ENCODE measurements around the gene FOXP1.

DNA sequence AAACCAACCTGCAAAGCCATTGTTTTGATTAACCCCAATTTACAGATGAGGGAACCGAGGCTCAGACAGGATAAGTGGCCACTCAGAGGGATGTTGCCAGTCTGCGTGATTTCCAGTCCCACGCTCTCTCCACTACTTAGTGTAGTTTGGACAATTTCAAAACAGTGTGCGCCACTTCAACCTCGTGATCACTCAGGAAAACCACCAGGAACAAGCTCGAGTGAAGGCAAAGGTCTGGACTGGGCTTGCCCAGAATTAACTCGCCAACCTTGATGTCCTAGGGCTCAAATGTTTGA is 124.2 kb upstream of the LMOD3 start:
- PRO-cap, result no peak

DNA sequence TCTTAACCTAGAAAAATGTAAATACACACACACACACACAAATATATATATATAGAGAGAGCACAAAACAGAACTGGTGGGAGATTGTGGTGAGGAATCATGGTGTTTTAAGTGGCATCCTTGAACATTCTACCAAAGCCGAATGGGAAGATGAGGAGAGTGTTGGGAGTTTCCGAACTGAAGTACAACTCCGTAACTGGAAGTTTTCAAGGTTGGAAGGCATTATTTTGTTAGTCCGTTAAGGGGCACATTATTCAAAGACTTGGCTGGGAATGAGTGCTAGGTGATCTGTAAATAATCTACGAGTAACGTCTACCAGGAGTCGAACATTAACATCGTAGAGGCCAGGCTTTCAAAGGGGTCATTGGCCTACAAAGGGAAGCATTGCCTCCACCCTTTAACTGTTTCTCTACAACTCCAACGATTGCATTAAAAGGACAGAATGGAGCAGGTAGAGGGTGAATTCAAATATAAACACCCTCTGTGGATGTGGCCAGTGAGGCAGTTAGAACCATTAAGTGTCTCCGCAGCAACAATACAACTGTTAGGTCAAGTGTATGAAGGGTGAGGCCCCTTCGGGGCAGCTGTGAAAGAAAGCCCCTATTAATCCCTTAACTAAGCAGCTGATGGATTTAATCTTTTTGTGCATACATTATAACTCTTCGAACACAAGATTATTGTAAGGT is 126.0 kb upstream of the LMOD3 start:
- PRO-cap, result no peak

DNA sequence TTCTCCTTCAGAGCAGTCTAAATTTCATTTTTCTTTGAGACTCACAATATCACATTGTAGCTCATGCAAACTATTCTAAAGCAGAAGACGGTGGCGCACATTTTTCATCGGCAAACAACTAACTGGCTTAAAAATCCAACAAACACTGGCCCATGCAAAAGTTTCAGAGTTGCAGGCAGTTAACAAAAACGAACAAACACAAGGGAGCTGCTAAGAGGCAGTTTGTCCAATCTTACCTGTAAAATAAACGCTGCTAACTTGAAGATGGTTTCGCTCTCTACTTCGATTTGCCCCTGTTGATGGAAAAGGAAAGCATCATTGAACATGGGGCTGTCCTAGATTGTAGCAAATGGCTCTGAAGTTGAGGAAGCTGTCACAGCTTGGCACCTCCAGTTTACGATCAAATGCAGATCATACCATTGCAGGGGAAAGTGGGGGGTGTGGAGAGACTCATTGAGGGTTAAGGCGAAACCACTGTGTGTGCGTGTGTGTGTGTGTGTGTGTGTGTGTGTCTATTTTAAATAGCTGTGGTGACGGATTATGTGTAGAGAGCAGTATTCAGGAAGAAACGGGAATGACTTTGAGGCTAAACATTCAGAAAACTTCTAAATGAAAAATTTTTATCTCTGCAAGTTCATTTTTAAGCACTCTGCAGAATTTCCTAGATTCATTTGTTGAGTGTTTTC is 127.6 kb upstream of the LMOD3 start:
- PRO-cap, result unidirectional peak, minus-strand start at position 350 of the sequence

GRCh38 chr3:69542052-69543324 is 156.6 kb upstream of the FRMD4B start:
- PRO-cap, result no peak

DNA sequence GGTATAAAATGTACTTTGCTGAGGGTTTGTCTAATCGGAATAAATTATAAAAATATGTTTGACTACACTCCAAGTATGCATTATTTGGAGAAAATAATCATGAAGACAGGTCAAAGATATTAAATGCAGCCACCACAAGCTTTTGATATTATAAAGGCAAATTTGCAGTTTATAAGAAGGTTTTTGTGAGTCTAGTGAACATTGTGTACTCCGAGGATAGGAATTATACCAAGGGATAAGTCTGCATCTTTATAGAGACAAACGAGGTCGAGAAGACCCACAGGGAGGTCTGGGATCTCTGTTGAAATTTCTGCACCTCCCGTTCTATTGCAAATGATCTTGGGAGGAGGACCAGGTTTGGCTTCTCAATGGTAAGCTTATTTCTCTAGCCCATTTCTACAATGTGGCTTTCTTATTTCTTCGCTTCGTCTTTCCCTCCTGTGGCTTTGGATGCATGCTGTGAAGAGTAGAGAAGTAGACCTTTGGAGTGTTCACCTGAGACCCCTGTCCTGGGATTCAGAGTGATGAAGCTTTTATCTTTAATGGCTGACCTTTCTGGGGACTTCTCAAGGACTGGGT is 7.4 kb downstream of the MITF start:
- PRO-cap, result no peak

DNA sequence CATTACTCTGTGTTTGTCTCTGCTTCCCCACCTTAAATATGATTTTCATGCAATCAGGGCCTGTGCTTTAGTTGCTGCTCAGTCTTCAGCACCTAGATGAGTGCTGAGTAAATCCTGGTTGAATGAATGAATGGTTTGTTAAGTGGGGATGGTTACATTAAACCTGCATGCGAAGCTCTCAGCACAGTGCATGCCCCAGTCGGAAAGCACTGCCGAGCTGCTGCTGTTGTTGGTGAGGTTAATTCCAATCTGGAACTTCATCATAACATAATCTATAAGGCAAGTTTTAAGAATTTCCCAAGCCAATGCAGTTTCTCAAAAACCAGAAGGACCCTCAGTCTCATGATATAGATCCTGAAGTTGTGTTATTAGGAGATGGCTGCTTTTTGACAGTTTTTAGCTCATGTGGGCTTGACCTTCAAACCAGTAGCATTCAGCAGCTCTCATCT is 186.7 kb downstream of the MITF start:
- PRO-cap, result no peak

DNA sequence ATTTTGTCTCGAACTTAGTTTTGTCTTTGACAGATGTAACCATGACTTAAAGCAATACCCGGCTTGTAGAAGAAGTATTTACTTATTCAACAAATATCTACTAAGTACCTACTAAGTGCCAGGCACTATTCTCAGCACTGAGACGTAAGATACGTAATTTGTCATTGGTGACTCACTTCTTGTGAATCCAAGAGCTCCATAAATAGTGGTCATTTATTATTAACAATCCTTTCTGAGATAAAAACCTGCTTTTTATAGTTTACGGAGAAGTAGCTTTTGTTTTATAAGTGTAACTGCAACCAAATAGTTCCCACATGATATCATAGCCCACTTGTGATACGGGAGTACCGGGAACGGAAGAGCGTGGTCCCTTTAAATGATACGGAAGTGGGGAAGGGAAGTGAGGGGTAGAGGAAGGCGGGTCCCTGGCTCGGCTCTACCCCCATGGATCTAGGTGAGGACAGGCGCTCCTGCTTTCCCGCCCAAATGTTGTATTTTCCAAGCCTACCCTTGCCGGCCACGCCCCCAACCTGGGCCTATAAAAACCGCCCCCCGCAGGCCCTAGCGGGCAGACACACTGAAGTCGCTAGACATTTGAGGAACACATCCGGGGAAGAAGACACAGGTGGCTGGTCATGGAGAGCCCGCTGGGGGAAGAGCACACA is 260.0 kb downstream of the MITF start:
- PRO-cap, result no peak

- PRO-cap, result no peak
These were observed 633.4 kb downstream of the FOXP1 start for GRCh38 chr3:70950115-70950479.

GRCh38 chr3:70981504-70982137 is 601.9 kb downstream of the FOXP1 start:
- PRO-cap, result no peak

- PRO-cap, result no peak
These were observed 535.9 kb downstream of the FOXP1 start for GRCh38 chr3:71047728-71047927.

DNA sequence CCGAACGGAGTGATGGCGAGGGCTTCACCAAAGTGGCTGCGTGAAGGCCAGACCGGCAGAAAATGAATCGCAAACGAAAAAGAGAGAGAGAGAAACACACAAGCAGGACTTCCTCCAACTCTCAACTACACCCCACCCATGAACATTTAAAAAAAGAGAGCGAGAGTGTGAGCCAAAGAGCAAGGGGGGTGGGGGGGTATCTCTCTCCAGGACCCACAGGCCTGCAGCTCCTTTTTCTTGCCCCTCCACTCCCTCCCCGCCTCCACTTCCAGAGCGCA is 519.2 kb downstream of the FOXP1 start:
- PRO-cap, result bidirectional peak, plus-strand start at position 152 of the sequence, minus-strand start at position 64 of the sequence

DNA sequence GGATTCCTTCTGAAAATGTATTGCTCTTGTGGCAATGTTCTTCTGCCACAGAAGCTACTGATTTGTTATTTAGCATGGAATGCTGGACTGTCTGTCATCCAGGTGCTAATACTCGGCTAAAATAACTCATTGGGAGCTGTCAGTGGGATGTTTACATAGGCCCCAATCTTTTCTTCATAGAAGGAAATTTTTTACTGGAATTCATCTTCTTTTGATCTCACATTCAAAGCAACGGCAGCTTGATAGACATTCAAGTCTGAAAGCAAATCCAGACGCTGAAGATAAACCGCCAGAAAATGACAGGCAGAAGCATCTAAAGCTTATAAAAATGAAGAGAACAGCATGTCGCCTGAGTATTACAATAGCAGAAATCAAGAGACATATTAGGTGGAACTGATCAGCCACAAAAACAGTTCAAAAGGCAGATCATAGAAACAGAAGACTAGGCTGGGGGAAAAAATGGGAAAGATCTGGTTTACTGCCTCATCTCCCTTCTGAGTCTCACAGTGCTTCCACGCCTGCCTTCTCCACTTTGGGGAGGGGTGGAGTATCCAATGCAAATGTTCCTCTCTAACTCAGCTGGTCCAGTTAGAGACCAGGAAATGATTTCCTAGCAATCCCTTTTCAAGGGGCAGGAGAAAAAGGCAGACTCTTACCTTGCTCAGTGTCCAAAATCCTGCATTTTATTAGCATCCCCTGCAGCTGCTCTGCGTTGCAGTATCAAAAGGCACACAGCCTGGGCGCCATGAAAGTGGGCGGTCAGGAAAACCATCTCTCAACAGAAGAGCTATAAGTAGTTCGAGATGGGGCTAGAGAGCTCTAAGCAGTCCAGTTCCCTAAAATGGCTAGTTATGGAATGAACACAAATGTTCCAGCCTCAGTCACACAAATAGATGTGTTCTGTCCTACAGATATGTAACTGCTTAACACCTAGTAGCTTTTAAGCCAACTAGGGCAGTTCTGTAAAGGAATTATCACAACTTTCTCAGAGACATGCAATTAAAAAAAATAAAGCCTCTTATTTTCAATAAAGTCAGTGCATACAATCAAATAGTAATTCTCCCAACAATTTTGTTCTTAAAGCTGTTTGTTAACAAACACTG is 451.7 kb downstream of the FOXP1 start:
- PRO-cap, result unidirectional peak, minus-strand start at position 496 of the sequence

- PRO-cap, result no peak
These were observed 415.2 kb downstream of the FOXP1 start for GRCh38 chr3:71168222-71168851.

DNA sequence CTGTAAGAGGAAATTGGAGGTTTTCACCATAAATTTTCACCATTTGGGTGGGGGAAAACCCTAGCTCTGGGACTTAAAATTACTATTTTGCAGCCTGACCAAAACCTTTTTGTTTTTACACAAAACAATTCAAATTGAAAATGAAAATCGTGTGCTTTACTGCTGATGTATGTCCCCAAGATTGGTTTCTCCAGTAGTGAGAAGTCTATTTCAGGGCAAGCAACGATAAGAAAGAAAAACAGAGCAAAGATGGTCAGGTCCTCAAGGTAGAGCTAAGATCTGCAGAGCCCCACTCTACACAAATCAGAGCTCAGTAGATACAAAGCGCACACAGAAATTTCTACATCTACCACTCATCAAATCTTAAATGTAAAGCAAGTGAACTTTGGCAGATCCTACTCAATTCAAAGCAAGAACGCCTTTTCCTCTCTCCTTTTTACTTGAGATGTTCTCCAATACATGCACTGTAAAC is 282.4 kb downstream of the FOXP1 start:
- PRO-cap, result no peak

DNA sequence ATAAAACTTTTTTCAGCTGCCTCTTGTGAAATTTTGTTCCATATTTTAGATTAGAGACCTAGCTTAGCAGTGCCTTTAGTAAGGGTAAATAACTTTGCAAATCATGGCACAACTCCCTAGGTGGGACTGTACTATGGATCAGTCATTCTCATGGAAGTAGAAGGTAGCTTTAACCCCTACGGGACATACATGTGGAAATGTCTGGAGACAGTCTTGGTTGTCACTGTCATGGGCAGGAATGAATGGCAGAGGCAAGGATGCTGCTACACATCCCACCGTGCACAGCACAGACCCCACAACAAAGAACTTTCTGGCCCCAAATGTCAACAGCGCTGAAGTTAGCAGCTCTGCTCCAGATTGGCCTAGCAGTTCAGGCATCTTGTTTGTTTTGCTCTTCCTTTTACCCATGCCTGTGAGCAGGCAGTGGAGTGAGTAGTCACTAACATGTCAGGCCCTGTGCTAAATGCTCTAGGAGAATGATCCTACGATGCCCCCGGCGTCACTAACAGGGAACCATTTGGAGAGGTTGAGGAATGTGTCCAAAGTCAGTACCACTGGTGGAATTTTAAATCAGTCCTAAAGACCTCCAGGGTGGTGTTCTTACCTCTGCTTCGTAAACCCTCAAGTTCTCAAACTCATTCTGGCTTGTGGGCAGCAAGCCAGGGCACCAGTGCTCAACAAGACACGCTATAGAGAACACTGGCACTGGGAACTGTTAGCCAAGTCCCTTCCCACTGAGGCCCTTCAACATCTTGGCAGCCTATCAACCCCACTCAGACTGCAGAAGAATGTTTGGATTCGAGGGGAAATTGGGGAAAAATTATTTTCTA is 142.2 kb downstream of the FOXP1 start:
- PRO-cap, result no peak

DNA sequence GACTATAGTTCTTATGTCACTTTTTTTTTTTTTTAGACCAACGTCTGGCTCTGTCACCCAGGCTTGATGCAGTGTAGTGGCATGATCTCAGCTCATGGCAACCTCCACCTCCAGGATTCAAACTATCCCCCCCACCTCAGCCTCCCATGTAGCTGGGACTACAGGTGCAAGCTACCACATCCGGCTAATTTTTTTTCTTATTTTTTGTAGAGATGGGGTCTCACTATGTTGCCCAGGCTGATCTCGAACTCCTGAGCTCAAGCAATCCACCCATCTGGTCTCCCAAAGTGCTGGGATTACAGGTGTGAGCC is 100.8 kb downstream of the FOXP1 start:
- PRO-cap, result no peak

DNA sequence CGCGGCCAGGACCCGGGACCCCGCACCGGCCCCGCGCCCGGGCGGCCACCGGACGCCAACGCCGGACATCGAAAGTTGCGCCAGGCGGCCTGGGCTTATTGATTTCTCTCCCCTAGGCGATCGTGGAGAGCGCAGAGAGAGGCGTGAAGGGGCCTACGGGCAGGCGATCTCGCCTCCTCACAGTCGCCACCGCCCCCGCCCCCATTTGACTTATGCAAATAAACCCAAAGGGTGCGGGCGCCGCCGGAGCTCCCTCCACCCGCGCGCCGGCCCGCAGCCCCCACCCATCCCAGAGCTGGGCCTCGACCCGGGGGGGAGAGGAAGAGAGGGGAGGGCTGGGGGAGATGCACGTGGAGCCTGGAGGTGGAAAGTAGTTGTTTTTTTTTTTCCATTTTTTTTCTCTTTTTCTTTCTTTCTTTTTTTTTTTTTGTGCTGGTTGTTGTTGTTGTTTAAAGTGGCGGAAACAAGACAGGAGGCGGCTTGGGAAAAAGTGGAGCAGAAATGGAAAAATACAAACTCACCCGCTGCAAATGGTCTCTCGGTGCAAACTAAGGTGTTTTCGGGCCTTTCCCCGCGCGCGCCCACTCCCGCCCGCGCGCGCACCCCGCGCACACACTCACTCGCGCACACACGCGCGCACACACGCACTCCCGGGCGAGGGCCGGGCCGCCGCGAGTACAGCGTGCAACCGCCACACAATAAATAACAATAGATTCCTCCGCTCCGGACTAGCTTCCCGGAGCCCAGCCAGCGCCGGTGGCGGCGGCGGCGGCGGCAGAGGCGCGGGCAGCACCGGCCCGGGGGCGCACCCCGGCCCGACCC is at the start of gene FOXP1:
TSS of gene FOXP1 (minus strand) at position 679 of the 822 bp plus-strand sequence.
- PRO-cap, result bidirectional peak, plus-strand start at position 227 of the sequence, minus-strand start at position 207 of the sequence; bidirectional peak, plus-strand start at position 750 of the sequence, minus-strand start at position 618 of the sequence

DNA sequence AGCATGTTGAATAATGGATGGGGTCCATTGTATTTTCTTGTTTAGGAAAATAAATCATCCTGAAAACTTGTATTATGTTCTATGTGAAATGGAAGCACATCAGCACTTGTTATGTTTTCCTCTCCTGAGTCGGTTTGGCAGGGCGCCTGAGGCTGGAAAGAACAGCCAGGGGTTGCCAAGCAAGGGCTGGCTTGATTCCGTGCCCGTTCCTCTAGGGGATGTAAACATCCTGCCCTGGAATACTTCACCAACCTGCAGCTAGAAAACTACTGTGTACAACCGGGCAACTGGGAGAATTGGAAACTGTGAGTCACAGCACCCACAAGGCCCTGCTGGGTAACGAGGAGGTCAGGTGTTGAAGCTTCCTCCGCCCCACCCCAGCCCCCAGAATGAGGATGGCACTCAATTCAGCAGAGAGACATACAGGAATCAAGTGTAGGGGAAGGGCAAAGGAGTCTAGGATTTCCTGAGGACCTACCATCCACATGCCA is 67.1 kb downstream of the EIF4E3 start:
- PRO-cap, result no peak

- PRO-cap, result no peak
These were observed 35.2 kb downstream of the EIF4E3 start for GRCh38 chr3:71689833-71690600.

- PRO-cap, result no peak
These were observed 3.5 kb downstream of the EIF4E3 start for GRCh38 chr3:71721444-71722449.

Measured in ileum (tissue), 1 donor.